Bronchial lymph node (tissue), 1 donor: ENCODE measurements around the gene RAD51C.

DNA sequence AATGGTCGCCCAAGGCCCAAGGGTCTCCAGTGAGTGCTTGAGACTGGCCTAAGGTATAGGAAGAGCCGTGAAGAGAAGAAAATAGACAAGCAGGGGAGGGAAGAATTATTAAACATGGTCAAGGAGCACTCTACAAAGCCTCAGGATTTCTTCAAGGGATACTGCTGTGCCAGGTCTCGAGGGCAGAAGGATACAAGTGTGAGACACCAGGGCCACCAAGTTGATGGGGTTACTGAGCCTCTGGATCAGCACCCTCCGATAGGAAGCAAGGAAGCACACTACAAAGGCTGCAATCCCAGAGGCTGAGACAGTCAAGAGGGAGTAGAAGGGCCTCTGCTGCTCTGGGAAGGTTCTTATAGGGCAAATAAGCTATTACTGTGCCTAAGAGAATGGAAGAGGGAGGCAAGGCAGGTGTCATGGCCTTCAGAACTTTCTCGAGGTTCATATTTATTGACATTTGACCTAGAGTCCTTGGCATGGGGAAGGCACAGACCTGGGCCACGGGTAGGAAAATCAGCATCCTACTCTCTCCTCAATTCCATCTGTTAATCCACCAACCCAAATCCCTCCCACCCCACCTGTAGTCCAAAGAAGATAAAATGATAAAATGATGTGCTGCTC is 6.4 kb downstream of the SUPT4H1 start:
- PRO-cap, result no peak

GRCh38 chr17:58381219-58381720 is 29.3 kb upstream of the SUPT4H1 start:
- PRO-cap, result no peak

- PRO-cap, result no peak
These were observed 9.1 kb downstream of the SEPTIN4 start for GRCh38 chr17:58534843-58535654.

DNA sequence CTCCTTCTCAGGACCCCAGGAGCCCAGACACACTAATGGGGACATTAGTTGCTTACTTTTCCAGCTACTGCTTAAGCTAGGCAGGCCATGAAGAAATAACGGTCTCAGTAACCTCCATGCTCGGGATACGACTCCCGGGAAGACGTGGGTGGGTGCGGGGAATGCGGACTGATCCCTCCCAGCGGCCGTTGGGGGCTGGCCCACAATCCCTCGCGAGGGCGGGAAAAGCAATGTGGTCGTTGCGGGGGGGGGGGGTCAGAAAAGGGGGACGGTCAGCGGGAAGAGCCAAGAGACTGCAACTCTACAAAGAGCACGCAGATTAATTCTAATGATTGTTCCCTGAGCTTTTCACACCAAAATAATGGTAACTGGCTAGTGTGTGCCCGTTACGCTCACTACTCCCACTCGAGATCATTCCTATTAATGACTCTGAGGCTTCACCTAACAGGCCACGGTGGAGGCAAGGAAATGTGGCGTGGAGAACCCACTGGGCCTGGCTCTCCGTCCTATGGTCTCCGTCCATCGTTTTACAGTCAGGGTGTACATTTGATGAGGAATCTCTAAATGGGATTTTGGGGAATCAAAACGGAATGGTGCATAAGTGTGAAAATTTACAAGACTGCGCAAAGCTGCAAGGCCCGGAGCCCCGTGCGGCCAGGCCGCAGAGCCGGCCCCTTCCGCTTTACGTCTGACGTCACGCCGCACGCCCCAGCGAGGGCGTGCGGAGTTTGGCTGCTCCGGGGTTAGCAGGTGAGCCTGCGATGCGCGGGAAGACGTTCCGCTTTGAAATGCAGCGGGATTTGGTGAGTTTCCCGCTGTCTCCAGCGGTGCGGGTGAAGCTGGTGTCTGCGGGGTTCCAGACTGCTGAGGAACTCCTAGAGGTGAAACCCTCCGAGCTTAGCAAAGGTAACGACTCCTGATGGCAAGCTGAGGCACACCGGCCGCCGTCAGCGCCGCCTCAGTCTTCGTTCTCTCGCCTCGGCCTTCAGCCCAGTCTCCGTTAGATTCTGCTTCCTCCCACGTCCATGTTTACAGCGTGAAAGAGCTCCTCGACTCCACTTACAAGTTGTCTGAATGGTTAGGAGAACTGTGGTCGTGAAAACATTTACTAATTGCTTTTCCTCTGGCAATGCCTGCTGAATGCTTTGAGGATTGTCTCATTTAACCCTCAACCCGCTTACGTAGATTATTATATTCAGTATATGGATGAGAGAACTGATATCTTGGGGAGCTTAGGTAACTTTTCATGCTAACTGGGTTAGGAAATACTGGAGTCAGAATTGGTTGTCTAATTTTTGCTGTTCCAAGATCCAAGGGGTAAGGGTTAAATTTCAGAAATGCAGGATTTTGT is at the start of gene RAD51C:
Gene RAD51C (plus strand): TSS at position 720 of the 1,351 bp plus-strand sequence.
- PRO-cap, result bidirectional peak, plus-strand start at position 749 of the sequence, minus-strand start at position 690 of the sequence

DNA sequence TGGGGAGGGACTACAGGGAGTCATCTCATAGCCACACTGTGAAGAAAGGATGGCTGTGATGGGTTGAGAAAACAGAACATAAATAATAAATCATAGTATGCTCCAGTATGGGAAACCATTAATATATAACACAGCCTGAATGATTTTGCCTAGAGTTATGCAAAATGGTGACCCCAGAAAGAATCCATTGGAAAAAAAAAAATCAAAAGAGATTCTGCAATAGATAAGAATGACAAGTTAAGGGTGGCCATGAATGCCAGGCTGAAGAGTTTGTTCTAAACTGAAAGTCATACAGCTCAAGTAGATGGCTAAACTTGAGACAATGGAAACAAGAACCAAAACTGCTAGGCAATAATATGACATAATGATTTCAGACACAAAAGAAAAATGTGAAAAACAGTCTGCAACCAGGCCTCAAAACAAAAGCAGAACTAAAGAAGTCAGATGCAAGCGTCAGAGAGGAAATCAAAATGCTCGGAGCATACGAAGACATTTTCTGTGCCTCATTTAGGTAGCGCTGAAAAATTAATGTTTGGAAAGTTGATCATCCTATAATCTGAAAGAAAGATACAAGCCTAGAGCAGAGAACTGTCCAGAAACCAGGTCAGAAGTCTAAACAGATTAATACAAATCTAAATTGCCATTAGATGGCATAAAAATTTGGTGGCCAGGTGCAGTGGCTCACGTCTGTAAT is 54.4 kb upstream of the YPEL2 start:
- PRO-cap, result no peak

GRCh38 chr17:59362153-59362818 is 30.8 kb downstream of the YPEL2 start:
- PRO-cap, result unidirectional peak, plus-strand start at chr17:59362384; bidirectional peak, plus-strand start at chr17:59362424, minus-strand start at chr17:59362400; bidirectional peak, plus-strand start at chr17:59362661, minus-strand start at chr17:59362532

DNA sequence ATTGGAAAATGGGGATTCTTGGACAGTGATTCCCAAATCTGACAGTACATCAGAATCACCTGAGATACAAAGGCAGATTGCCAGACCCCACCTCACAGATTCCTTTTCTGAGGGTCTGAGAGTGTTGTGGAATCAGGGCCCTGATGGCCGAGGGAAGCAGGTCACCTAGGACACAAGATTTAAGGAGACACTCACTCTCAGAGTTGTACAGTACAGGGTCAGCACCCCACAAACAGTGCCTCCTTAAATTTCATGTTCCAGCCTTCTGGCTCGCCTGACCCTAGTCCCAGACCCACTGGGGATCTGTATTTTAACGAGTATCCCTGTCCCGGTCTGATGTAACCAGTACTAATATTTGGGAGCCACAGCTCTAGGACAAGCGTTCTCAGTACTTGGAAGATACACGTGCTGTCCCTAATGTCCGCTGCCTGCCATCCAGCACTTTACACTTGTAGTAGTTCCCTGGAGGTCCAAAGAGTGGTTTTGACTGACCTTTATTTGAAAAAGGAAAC is 37.9 kb downstream of the YPEL2 start:
- PRO-cap, result no peak

DNA sequence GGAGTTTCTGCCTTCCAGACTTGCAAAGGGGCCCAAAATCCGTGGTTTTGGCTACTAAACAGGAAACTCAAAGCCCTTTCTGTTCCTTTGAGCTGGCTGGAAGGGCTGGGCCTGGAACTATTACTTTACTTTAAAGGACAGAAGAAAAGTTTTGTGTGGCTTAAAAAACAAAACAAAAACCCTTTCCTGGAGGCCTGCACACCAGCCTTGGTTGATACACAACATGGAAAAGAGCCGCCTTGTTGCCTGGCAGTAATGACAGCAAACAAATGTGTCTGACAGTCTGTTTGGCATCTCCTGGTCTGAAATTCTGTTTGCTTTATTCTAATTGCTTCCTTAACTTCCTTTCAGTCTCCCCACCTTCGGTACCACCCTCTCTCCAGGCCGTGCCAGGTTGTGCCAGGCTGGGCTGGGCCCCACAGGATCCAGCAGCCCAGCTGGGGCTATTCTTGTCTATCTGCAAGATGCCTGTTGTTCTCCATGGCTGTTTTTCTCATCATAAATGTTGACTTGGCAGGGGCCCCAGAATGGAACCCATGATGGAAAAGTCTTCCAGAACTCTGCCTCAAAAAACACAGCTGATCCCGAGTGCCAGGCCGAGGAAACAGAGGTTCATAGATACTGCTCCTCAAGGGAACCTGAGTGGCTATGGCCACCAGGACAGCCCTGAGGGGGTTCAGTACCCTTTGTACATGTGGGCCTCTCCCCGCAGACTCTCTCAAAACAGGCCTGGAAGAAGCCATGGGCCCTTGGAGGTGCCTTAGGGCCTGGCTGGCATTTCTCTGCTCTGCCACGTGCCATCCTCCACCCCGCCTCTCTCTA is 50.3 kb downstream of the YPEL2 start:
- PRO-cap, result unidirectional peak, minus-strand start at position 304 of the sequence

GRCh38 chr17:59406717-59407285 is 75.3 kb downstream of the YPEL2 start:
- PRO-cap, result no peak

DNA sequence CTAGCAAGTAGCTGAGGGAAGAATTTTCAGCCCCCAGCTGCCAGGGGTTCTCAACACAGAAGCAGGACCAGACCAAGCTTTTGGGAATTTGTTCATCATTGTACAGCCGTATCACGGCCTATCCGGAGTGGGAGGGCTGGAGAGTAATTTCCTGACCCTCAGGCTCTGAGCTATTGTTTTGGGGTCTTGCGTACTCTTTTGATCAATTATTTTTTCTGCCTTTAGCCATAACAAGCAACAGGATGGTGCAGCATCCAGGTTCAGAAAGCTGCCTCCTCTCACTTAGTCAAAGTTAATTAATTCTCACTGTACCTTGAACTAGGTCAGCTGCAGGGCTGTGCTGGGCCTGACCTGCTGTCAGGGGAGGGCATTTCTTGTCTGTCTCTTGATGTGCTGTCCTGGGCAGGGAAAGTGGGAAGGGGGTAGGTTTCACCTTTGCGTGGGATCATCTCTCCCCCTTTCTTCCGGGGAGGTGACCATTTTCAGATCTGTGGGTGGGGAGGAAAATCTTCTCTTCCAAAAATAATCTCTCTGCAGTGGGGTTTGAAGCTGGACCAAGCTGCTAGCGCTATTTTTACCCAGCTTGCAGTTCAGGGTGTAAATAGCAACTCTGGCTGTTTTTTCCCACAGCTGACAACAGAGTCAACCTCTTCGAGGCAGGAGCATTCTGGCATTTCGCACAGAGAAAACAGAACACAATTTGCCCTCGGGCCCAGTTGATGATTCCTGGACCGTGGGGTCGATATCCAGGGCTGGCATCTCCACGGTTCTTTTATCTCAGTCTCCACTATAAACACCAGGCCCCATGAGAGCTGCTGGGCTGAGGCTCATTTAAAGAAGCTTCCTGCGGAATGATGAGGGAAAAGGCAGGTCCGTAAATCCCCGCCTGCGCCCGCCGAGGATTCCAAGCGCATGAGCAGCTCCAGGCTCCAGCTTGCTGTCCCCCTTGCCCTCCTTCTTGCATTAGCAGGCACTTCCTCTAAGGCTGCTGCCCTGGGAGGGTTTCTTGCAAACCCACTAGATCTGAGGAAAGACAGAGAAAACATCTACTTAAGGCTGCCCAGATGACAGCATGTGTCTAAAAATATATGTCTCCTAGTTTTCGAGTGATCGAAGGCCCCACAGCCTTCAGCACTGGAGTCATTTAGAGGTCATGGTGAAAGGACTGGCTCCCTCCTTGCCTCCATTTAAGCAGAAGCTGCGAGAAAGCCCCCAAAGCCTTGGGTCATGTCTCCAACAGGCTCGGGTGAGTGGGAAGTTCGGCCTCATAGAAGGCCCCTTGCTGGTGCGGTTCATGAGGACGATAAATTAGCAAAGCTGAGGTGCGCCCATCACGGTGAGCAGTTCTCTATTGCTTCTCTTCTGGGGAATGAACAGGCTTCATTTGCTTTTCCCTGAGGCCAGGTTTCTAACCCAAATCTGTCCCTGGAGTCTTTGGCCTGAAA is 93.9 kb downstream of the YPEL2 start:
- PRO-cap, result no peak

DNA sequence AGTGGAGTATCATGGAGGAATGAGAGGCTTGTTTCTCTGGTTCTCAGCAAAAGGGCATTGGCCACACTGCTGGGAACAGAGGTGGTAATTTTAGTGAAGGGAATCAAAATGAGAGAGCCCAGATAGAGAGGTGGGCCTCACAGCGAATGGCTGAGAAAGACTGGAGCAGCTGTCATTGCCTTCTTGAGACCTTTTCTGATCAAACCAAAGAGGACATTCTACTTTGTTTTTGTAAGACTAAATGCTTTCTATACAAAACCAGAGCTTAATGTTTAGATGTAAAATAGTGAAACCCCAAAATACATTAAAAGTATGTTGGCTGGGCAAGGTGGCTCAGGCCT is 48.1 kb upstream of the DHX40 start:
- PRO-cap, result no peak

- PRO-cap, result no peak
These were observed 43.9 kb upstream of the DHX40 start for GRCh38 chr17:59521368-59522019.

- PRO-cap, result no peak
These were observed 8.0 kb downstream of the CLTC start for GRCh38 chr17:59627447-59628347.

GRCh38 chr17:59654829-59655671 is 35.4 kb downstream of the CLTC start:
- PRO-cap, result no peak

GRCh38 chr17:59695434-59695828 is 11.8 kb downstream of the PTRH2 start:
- PRO-cap, result no peak

DNA sequence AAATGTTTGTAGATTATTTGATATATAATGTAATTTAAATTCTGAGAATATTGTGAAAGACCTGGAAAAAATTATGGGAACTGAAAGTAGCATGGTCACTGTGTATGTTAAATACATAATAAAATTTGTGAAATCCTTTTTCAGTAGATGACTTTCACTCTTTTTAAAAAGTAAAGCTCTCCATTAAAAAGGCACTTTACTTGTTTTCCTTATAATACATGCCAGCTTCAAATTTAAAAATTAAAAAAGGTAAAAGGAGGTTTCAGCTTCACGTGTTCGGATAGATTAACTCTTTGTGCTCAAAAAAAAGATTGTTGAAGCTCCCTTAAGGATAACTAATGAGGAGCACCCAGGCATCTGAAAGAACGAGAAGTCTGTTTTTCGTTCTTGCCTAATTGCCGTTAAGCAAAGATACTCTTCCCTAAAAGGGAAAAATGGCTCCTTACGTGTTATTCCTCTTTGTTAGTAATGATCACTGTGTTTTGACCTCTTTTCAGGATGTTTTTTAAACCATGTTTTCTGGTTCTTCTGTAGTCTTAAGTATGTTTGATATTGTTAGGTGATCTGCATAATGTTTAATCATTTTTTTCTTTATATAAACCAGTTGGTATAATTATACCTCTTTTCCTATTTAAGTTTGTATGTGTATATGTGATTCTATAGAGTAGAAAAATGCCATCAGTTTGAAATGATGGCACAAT is 87.7 kb downstream of the TUBD1 start:
- PRO-cap, result unidirectional peak, minus-strand start at position 367 of the sequence

DNA sequence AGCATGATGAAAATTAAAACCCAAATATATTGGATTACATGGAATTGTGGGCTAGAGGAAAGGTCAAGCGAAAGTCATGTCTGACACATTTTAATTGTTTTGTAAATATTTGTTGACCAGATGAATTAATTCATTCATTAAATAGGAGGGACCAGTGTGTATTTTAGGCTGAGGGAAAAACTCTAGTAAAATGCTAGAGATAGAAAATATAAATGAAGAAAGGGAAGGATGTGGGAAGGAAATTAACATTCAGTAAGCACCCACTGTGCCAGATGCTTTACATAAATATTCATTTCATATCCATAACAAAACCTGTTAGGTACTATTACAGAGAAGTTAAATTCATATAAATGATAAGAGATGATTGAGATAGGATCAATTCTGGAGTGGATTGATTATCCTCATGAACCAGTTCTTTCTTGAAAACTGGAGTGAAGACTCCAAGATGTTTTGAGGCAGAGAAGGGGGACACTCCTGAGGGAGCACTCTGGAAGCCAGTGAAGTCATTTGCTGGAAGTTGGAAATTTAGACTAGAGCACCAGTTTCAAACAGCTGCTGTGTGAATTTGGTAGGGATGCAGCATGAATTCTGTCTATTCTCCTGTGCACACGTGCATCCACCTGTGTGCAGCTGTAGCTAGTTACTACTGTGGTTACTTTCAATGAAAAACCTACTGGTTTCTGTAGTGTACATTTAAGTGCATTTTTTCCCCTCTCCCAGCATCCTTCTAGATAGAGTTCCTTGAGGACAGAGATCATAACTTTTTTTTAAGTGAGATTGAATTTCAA is 66.2 kb downstream of the TUBD1 start:
- PRO-cap, result bidirectional peak, plus-strand start at position 443 of the sequence, minus-strand start at position 184 of the sequence; unidirectional peak, plus-strand start at position 551 of the sequence

GRCh38 chr17:59838460-59839015 is 54.2 kb downstream of the TUBD1 start:
- PRO-cap, result no peak

DNA sequence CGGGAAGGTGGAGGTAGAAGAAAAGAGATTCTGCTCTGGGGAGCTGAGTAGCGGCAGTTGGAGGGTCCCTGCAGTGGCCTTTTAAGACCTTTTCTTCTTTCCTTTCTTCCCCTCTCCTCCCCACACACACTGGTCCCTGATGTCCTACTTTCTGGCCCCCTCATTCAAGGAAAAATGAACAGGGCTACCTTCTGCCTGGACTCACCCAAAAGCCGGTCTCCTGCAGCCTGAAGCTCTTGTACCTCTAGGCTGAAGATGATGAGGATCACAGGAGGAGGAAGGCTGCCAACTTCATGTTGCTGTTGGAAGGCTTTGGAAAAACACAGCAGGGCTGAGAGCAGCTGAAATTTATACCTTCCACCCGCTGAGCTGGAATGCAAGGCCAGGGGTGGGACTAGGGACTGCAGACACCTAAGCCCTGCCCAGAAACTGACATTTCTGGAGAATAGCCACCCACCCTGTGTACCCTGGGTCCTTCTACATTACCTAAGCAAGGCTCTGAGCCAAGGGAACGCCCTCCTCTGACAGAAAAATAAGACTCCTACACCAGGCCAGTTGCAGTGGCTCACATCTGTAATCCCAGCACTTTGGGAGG is 9.4 kb upstream of the HEATR6 start:
- PRO-cap, result no peak

- PRO-cap, result no peak
These were observed 97.1 kb downstream of the CA4 start for GRCh38 chr17:60246744-60247371.